Metastatic Lung Carcinoma in the Adrenal Gland (tissue), 1 donor: ENCODE results near the gene SYDE2.

DNA sequence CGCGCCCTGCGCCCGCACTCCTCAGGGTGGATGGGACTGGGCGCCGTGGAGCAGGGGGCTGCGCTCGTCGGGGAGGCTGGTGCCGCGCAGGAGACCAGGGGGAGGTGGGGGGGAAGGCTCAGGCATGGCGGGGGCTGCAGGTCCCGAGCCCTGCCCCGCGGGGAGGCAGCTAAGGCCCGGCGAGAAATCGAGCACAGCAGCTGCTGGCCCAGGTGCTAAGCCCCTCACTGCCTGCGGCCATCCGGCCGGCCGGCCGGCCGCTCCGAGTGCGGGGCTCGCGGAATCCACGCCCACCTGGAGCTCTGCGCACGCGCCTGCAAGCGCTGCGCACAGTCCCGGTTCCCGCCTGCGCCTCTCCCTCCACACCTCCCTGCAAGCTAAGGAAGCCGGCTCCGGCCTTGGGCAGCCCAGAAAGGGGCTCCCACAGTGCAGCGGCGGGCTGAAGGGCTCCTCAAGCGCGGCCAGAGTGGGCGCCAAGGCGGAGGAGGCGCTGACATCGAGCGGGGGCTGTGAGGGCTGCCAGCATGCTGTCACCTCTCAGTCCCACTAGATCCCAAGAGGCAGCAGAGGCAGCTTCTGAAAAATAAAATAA is 150.6 kb downstream of the ZZZ3 start:
- PRO-cap: no peak

DNA sequence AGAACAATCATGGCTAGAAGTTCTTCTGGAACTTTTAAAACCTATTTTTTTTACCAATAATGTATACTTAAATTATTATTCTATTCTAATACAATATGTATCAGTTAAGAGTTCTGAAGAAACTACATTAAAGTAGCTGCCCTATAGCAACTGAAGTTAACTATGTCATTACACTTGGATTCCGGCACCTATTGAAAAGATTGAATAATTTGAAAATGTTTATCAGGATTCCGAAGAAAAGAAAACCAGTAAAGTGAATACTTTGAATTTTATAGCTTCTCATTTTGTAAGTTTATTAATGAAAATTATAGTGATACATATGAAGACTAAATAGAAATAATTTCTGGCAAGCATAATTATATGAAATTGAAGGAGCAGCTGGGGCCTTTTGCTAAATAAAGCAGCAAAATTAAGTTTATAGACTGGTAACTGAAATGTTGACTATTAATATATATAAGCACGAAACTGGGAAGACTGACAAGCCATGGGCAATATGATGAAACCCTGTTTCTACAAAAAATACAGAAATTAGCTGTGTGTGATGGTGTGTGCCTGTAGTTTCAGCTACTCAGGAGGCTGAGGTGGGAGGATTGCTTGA is 14.9 kb downstream of the NEXN start:
- PRO-cap: no peak

GRCh38 chr1:77940836-77941716 is 37.8 kb downstream of the FUBP1 start:
- PRO-cap: no peak

- PRO-cap: no peak
These were observed 31.5 kb downstream of the FUBP1 start for GRCh38 chr1:77947031-77948055.

DNA sequence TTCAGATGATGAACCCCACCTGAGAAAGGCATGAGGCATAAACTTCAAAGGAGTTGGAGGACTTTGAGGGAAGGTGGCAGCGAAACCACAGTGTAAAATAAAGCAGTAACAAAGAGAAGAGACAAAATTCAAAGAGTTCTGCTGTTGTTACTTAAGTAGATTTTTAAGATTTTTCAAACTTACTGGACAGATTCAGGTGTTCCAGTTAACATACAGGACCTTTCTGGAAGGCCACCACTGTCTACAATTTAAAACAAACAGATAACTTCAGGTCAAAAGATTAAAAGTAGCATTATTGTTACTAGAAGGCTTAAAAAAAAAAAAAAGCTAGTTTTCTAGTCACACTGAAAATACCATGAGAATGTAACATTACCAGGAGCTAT is 12.4 kb downstream of the FUBP1 start:
- PRO-cap: no peak

- PRO-cap: no peak
These were observed 24.0 kb downstream of the GIPC2 start for GRCh38 chr1:78069692-78070175.

DNA sequence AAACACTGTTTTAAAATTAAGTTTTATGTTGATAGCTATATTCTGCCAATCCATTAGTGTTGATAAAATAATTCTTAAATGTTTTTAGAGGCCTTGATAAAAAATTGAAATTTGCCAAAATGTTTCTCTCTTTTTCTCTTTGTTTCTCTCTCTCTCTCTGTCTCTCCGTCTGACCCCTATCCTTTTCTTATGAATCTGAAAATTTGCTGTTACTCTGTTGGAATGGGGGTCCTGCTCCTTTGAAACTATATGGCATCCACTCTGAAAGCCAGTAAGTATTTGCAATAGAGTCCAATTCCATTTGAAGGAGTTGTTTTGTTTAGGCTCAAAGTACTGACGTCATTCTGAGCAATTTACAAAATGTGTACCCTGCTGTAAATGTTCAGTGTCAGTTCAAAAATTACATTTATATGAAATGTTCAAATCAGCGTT is 252.7 kb upstream of the ADGRL4 start:
- PRO-cap: no peak

DNA sequence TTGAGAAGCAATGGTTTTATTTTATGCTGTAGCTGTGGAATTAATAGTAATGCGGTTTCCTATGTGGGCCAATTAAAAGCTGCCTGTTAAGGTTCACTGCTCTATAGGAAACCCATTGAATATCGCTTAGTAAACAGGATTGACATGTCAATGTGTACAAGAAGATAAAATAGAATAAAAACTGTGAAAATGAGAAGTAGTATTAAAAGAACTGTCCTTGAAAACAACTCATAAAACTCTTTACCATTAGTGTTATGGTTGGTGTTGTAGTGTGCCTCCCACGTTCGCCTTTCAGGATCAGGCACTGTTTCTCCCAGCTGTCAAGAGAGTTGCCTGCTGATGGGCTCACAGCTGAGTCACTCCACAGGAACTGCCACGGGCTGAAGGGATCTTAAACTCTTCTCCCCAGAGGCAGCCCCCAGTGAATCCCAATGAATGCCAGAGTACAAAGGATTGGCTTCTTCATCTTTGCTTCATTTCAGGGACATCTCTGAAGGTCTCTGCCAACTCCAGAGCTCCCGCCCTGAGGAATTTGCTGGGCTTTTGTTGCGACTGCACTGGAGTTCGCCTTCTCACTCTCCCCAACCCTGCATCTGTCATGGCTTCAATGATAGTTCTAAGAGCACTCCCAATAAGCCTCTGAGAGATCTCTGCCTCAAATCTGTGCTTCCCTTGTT is 119.5 kb downstream of the ADGRL2 start:
- PRO-cap: no peak

DNA sequence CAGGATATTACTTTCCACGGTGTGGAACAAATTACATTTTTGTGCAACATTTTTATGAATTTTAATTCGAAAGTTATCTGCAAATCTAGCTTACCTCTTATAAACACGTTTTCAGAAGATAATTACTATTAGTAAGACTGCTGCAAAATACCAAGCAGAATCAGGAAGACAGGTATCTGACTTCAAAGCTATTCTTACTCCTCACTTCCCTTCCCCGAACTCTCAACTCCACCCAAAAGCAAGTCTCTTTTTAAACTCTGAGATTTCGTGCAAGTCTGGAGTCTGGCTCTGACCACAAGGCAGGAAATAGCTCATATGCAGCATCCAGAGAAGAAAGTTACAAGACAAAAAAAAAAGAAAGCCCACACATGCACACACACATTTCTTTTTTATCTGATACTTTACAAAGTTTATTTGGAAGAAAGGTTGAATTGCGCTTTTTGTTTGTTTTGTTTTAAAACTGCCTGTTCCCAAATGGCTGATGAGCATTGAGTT is 490.6 kb downstream of the TTLL7 start:
- PRO-cap: no peak

DNA sequence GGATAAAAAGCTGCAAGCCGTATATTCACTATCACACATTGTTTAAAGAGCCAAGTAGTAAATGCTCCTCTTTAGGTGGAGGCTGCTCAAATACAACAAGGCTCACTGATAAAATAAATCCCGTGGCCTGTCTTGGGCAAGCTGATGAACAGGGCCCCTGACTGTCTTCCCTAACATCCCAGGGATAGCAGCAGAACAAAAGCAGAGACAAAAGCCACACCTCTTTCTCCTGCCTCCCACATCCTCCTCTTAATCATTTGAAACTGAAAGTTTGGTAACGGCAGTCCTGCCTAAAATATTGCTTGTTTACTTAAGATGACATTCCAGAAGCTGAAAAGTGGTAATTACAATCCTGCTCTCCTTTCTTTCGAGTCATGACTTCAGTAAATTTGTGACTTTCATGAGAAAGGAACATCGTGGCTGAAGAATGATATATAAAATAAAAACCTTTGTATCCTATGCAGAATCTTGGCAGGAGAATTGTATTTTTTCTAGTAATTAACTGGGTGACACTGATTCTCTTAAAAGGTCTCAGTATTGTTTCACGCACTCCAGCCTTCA is 357.6 kb downstream of the TTLL7 start:
- PRO-cap: no peak

DNA sequence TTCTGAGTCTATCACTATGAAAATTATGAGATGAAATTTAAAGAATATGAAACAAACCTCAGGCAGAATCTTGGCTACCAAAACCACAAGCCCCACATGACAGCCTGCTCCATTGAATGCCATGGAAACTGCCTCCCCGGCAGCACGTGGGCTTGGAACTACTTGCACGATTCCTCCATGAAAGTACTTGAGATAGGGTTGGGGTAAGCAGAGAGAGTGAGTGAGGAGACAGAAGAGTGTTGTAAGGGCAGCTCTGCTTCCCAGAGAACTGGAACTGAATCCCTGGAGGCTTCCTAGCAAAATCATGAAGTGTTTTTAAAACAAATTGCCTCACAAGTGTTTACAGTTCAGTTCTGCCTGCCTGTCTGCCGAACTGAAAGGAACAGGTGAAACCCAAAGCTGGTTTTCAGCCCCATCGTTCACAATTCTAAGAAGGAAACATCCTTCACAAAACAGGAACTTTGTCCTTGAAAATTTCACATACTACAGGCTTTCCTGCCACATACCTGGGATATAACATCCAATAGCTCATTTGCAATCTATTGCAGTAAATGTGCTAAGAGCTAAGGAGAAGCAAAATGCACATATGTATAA is 35.2 kb upstream of the DNASE2B start:
- PRO-cap: no peak

GRCh38 chr1:84433116-84433630 is 34.9 kb downstream of the DNASE2B start:
- PRO-cap: no peak

DNA sequence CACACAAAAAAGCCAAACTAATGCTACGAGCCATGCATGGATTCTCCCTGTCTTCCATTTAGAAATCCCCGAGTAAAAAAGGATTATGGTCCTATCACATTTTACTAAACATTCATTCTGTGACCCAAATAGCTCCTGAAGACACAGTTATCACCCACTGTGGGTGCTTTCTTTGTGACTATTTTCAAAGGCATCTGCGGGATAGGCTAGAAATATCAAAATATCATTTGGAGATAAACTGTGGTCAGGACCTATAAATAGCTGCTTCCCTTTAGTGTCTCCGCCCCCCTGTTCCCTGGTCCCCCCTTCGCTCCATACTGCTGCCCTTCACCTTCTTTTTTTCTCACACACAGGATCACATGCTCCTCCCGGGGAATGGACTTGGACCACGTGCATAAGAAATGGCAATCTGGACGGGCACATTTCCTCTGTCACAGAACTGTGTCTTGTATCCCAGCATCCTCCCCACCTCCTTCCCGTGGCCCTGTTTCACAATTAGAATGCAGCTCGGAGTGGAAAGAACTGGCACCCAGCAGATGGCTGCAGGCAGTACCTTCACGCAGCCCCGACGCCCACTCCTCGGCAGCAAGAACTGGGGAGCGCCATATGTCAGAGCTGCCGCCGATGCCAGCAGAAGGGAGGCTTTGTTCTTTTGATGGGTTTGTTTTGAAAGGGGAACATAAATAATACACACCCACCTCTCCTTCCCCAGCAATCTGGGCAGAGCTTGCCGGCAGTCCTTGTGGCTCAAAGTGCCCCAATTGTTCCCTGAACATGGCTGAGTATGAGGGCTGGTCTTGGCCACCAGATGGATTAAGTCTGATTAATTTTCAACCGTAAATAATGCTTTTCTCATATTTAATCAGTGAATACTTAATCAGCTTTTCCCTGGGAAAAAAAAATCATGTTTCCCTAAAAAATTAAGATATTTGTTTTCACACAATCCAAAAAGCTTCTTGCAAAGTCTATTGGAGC is 68.9 kb upstream of the SSX2IP start:
- PRO-cap: no peak

- PRO-cap: no peak
These were observed 38.7 kb downstream of the LPAR3 start for GRCh38 chr1:84854133-84854795.

DNA sequence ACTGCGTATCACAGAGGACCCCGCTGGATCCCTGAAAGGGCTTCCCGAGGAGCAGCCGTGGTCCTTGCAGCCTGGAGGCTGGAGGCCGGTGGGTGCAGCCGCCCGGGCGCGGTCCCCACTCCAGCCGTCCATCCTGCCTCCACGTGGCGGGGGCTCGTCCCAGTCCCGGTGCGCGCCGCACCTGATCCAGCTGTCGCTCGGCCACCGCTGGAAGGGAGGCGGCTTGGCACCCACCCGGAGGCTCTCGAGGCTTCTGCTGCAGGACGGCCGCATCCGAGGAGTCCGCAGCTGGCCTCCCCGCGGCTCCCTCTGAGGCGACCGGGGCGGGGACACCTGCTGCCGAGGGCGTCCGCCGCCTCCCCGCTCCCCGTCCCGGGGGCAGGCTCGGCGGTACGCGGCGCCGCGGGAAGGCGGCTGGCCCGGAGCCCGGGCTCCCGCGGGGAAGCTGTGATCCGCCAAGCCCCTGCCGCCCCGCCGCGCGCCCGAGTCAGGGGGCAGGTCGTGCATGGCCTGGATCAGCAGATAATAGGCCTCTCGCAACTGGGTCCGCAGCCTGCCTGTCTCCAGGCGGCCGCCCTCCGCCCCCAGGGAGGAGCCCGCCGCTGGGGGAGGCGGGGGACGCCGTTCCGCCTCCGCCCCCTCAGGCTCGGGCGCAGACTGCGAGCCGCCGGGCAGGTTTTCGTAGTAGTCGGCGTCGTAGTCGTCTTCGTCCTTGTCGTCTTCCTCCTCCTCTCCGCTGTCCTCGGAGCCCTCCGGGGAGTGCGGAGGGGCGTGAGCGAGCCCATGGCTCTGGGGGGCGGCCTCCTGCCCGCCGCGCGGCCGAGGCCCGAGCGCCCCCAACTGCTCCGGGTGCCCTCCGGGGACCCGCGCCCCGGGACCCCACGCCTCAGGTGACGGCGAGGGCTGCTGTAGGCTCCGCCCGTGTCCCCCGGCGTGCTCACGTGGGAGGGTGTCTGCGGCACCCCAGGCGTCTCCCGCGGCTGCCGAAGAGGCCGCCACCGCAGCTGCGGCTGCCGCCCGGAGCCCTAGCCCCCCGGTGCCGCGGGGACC is at the start of gene SYDE2:
SYDE2 (minus strand) TSS at position 527 of the 1,050 bp plus-strand sequence.
- PRO-cap: bidirectional peak, plus-strand start at position 643 of the sequence, minus-strand start at position 524 of the sequence

- PRO-cap: bidirectional peak, plus-strand start at chr1:85201799, minus-strand start at chr1:85201709; bidirectional peak, plus-strand start at chr1:85202152, minus-strand start at chr1:85202104
These were observed 906 bp upstream of the SYDE2 start for GRCh38 chr1:85201540-85202303.

DNA sequence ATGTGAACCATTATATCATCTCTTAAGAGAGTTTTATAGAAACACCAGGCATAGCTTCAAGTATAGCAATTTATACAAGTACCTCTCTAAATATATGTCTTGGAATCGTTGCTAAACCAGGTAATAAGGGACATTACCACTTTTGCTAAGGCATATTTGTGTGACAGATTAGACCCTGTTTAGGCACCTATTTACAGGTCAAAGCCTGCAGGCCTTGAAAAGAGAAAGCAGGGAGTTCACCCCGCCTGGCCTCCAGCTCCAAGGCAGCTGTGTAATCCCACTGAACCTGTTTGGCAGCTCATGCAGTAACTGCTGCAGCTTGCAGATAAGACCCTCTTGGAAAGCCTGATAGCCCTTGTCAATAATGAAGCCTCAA is 24.1 kb upstream of the SYDE2 start:
- PRO-cap: no peak

- PRO-cap: bidirectional peak, plus-strand start at chr1:85279117, minus-strand start at chr1:85278982
These were observed 2.5 kb upstream of the BCL10 start for GRCh38 chr1:85278720-85279479.

DNA sequence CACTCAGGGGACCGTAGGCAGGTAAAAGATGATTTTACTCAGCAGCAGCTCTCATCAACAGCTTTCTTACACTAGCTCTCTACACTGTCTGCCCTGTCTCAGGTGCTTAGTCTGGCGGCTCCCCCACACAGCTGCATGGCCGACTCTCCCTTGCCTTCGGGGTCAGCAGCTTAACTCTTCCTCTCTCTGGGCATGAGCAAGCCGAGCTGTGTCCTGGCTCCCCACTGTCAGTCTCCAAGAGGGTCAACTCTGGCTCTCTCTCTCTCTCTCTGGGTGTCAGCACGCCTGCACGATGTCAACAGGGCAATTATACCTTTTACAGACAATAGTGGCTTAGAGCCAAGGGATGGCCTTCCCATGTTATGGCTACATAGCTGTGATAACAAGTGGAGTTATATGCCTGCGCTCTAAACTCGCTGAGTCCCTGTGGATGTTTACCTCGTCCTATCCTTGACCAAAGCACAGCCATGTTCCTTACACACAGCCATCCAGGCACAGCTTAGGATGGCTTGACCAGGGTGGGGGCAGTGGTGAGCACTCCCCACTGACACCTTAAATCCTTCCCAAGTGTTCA is 3.1 kb upstream of the BCL10 start:
- PRO-cap: no peak

DNA sequence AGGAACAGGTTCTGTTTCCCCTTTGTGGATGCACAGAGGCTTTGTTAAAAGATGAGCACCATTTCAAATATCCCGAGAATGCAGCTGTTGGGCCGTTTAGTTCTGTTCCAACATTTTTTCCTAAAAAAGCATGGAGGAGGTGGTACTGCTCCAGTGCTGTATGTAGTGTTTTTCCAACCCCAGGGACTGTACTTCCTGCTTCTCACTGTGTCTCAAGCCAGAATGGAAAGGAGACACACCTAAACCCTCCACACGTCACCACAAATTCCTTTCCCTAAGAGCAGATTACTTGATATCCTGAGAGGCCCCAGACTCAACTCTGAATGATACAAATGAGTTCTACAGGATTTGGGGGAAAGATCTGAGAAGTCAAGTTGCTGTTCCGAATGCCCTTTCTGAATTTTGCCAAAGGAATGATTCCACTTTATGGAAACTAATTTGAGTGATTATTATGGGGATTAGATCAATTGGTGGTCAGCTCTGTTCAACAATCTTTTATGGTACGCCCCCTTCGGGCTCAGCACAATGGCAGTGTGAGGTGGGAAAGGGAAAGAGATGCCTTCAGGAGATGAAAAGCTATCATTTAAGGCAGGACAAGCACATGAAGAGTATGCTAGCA is 54.0 kb upstream of the BCL10 start:
- PRO-cap: no peak